AG09309 (cell line): ENCODE results near the genes AIFM3, TMEM191C and YPEL1.

DNA sequence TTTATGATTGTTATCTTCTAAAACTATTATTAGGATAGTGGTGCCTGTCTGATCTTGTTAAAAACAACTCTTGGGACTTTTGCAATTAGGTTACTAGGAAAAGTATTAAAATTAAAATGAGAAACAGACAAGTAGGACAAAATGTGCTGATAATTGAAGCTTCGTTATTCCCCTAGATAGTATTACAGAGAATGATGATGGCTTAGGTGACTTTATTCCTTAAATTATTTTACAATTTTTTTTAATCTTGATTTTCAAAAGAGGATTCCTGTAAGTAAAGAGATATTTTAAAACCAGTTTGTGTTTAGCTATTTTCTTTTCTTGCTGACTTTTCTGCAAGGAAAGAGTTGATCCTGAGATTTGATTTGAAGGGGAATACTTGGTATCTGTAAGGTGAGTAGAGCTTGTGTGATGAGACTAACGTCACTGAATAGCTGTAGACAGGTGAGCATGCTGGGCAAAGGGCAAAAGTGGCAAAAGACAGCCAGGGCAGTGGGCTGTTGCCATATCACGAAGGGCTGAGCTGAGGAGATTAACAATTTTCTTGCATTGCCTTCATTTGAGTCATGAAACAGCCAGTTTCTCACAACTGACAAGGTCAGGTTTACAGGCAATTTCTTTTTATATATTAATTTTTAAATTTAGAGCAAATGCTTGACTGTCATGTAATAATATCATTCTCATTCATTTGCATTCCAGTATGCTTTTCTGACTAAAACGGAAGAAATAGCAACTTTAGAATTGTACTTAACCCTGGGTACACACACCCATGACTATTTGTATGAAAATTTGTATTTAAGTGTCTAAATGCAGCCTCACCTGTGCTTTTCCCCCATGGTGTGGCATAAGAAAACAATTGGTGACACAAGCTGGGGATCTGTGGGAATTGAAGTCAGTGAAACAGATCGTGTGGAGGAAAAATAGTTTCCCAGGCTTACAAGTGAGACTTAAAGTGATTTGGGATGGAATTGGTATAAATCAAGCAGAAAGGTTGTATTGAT lies 21.1 kb downstream of the CRKL start:
- RRBS, result no CpG with 5 or more reads among the region's 5 CpGs

DNA sequence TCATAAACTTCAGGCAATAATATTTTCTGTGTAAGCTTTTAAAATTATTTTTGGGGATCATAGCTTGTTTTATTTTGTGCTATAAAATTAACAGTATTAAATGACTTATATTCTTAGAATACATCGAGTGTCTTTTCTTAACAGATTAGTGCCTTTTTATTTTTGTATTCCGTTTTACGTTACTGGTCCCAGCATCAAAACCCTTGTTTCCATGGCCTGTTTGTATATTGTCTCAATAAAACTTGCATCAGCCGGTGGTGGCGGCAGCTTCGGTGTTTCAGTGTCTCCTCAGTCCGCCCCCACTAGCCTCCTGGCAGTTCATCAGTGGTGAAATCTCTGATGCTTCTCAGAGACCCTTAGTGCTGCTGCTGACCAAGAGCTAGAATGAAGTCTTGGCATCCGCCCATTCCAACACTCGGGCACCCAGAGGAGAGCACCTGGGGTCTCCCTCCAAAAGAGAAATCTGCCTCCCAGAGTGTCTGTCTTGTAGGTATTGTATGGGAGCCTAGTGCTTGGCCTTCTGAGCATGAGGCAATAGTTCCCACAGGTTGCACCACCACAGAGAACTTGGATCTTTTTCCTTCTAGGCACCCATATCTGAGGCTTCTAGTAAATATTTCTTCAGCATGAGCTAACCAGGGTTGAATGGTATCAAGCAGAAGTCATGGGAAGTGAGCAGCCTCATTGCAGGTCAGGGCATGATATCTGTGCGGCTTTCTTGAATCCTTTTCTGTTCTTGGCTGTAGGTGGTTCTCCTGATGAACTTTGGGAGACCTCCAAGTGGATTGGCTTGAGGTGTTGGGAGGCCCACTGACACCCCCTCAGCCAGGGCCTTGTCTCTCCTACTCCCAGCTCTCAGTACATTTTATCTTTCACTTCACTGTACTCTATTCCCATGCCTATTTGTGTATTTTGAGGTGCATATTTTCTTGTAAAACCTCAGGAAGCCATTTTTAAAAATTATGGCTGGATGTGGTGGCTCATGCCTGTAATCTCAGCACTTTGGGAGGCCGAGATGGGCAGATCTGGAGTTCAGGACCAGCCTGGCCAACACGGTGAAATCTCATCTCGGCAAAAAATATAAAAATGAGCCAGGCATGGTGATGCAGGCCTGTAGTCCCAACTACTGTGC lies 13.2 kb upstream of the AIFM3 start:
- RRBS, result no CpG with 5 or more reads among the region's 13 CpGs

- RRBS, result 71% methylated on average over 4 of the region's 10 CpGs
Measured at GRCh38 chr22:20967012-20967412, at the start of gene AIFM3. AIFM3 (plus strand) TSS chr22:20967255.

GRCh38 chr22:21001071-21001960 lies 602 bp downstream of the THAP7 start:
- RRBS, result 3% methylated on average over 19 of the region's 68 CpGs

- RRBS, result no CpG with 5 or more reads among the region's 10 CpGs
Measured at GRCh38 chr22:21455789-21456162, 11.4 kb upstream of the TMEM191C start.

DNA sequence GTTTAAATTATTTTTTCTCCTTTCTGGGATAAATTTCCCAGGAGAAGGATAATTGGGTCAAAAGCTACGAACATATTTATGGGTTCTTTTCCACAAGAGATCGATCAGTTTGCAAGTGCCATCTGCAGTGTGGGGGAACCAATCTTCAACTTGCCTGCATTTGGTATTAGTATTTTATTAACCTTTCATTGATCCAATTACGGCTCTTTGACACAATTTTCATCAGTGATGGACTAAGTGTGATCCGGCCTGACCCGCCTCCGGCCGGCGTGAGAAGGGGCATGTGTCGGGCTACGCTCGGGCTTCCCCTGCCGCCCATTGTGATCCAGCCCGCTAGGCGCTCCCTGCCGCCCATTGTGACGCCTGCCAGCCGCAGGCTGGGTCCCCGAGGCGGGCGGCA lies at the start of gene TMEM191C:
Gene TMEM191C, plus strand, starts transcription at position 350 of the 400 bp plus-strand sequence.
- RRBS, result no CpG with 5 or more reads among the region's 20 CpGs

- RRBS, result no CpG with 5 or more reads among the region's 7 CpGs
Measured at GRCh38 chr22:21578364-21578898, 10.9 kb downstream of the UBE2L3 start.

- RRBS, result no CpG with 5 or more reads among the region's 12 CpGs
Measured at GRCh38 chr22:21674464-21675153, 8.8 kb downstream of the PPIL2 start.

GRCh38 chr22:21735276-21736426 lies at the start of gene YPEL1:
YPEL1 (minus strand) TSS chr22:21735794.
- RRBS, result 2% methylated on average over 48 of the region's 152 CpGs

DNA sequence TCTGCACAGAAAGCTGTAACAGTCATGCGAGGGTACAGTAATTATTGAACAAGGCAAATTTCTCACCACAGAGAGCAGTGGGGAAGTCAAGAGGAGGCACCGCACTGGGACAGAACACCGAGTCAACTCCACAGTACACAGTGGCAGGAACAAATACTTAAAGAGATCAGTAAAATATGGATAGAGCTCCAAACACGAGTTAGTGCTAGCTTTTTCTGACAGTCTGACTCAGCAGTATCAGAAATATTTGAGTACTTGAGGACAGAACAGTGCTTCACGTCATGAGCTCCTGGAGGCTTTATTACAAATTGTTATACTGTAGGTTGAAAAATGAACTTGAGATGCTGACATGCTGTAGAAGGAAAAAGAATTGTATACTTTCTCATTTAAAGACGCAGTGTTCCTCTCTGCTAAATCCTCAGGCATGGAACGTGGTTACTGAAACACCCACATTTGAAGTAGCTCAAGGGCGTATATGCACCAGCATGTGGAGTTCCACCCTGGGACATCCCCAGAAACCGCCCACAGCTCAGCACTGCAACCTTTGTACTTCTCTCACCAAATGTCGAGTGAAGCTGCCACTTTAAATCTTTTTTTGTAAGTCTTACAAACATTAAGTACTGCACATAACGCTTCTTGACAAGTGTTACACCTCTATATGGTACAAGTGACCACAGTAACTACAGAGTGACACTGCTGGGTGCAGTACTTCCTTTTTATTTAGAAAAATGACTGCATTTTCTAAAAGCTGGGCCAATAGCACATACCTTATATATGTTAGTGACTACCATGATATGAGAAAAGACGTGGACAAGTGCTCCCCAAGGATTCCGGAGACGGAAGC lies 27.5 kb upstream of the YPEL1 start:
- RRBS, result no CpG with 5 or more reads among the region's 14 CpGs

- RRBS, result no CpG with 5 or more reads among the region's 6 CpGs
Measured at GRCh38 chr22:21858260-21859001, 9.0 kb downstream of the MAPK1 start.

GRCh38 chr22:21938523-21939102 lies 14.0 kb downstream of the PPM1F start:
- RRBS, result no CpG with 5 or more reads among the region's 14 CpGs

DNA sequence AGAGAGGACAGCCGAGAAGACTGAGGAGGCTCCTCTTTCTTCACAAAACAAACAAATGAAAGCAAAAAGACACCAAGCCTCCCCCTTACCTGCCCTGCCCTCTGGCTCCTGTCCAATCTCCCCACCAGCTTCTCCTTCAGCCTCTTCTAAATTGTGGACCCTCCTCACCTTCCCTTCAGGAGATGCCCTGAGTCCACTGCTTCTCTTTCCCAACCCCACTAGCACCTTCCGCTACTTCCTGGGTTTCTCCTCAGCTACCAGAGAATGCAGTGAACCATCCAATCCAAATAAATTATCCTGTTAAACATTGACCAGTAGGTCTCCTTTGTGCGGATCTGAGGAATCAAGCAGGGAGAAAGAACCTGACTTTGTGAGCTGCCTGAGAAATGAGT lies 63.3 kb upstream of the VPREB1 start:
- RRBS, result no CpG with 5 or more reads among the region's 3 CpGs

DNA sequence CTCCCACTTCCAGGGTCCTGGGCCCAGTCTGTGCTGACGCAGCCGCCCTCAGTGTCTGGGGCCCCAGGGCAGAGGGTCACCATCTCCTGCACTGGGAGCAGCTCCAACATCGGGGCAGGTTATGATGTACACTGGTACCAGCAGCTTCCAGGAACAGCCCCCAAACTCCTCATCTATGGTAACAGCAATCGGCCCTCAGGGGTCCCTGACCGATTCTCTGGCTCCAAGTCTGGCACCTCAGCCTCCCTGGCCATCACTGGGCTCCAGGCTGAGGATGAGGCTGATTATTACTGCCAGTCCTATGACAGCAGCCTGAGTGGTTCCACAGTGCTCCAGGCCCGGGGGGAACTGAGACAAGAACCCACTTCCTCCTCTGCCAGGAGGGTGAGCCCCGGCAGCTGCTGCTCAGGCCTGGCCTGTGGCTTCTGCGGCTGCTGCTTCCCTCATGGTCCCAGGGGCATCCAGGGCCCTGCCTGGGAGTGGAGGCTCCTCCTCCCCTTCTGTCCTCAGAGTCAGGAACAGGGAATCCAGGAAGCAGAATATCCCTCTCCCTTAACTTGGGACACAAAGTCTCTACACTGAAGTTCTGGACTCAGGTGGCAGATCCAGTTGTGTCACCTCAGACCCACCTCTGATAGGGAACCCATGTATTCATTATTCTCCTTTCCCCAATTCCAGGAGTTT lies 98.4 kb downstream of the ZNF280B start:
- RRBS, result 10% methylated on average over 1 of the region's 8 CpGs

- RRBS, result no CpG with 5 or more reads among the region's 1 CpG
Measured at GRCh38 chr22:22587669-22587940, 28.5 kb upstream of the PRAME start.

DNA sequence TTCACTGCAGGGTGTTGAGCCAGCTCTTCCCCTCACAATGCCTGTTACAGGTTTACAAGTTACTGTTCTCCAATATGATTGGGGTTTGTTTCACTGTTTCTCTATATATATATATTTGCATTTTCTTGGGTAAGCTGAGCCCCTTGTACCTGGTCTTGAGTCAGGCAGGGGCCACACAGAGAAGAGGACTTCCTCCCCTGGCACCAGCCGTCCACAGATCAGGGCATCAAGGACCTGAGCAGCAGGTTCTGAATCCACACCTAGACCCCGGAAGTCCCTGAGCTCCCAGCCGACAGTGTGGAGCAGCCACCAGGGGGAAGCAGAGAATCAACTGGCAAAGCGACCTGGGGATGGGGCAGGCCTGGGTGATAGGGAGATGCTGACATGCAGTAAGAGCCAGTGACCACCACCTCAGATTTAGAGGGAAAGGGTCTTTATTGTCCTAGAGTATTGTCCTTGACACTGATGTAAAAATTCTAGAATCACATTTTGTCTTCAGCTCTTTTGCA lies 109.1 kb downstream of the GGTLC2 start:
- RRBS, result no CpG with 5 or more reads among the region's 4 CpGs

GRCh38 chr22:22893388-22894183 lies 6.0 kb downstream of the IGLL5 start:
- RRBS, result no CpG with 5 or more reads among the region's 11 CpGs

GRCh38 chr22:22935035-22936215 lies 47.8 kb downstream of the IGLL5 start:
- RRBS, result no CpG with 5 or more reads among the region's 9 CpGs

DNA sequence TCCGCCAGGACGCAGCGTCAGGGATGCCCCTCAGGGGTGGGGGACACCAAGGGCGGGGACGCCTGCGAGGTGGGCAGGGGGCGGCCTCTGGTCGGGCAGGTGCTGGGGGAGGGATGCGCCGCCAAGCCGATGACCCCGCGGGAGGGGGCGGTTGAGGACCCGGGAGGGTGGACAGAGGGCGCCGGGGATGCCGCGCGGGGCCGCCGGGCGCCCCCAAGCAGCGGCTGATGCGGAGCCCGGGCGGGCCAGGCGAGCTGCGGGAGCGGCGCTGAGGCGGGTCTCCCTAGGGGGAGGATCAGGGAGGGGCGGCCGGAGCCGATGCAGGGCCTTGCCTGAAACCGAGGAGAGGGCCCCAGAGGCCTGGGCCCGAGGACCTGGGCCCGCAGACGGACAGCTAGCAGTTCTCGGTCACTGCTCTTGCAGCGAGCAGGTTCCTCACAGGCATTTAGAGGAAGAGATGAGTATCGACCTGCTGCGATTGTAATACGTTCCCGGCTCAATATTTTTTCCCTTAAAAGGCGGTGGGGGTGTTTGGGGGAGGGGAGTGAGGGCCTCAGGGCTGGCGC lies 451 bp downstream of the GNAZ start:
- RRBS, result 13% methylated on average over 8 of the region's 47 CpGs

DNA sequence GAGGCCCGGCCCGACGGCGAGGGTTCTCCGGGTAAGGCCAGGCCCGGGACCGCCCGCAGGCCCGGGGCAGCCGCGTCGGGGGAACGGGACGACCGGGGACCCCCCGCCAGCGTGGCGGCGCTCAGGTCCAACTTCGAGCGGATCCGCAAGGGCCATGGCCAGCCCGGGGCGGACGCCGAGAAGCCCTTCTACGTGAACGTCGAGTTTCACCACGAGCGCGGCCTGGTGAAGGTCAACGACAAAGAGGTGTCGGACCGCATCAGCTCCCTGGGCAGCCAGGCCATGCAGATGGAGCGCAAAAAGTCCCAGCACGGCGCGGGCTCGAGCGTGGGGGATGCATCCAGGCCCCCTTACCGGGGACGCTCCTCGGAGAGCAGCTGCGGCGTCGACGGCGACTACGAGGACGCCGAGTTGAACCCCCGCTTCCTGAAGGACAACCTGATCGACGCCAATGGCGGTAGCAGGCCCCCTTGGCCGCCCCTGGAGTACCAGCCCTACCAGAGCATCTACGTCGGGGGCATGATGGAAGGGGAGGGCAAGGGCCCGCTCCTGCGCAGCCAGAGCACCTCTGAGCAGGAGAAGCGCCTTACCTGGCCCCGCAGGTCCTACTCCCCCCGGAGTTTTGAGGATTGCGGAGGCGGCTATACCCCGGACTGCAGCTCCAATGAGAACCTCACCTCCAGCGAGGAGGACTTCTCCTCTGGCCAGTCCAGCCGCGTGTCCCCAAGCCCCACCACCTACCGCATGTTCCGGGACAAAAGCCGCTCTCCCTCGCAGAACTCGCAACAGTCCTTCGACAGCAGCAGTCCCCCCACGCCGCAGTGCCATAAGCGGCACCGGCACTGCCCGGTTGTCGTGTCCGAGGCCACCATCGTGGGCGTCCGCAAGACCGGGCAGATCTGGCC lies 1.2 kb downstream of the BCR start:
- RRBS, result 65% methylated on average over 26 of the region's 87 CpGs